Neural cell (in vitro differentiated cells): ENCODE data around the genes TGM4 and CCR3.

GRCh38 chr3:43999289-43999967, 242.3 kb upstream of the TOPAZ1 start:
- RAMPAGE, long total RNA: no peak

- RAMPAGE, long total RNA: no peak
These were observed 35.0 kb downstream of the ZNF445 start for GRCh38 chr3:44442209-44443114.

- RAMPAGE, long total RNA: no peak
These were observed 32.4 kb downstream of the ZNF445 start for GRCh38 chr3:44445055-44445495.

DNA sequence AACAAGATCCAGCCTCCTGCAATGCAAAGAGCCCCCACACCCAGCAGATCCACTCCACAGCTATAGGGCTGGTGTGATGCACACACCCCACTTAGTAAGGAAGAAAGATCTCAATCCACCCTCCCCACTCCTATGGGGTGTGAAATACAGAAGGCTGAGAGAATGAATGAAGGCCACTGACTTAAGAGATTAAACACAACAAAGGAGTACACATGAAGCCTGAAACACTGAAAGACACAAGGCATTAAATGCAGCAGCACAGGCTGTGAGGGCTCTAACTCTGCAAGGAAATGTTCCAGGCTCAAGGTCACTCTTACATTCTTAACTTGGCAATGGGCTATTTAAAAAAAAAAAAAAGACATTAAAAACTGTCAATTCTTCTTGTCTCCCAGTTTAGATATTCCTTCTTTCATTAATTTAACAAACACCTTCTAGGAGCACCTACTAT, 32.2 kb upstream of the ZNF445 start:
- RAMPAGE, long total RNA: no peak

DNA sequence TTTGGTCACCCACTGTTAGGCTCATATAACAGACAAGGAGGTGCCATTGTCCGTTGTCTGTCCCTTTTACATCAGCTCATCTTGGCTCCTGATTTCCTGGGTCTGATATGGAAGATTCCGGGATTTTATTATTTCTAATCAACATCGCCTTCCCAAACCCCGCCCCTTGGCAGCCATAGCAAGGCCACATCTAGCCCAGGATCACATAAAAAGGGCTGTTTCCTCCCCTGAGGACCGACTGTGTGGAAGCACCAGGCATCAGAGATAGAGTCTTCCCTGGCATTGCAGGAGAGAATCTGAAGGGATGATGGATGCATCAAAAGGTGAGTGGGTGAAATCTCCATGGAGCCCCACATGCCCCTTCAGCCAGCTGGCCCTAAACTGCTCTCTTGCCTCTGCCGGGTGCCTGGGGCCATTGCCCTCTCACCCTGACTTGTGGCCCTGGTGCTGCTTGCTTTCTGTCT, at the start of gene TGM4:
Gene TGM4 (plus strand): TSS at position 234 of the 464 bp plus-strand sequence.
- RAMPAGE, long total RNA: no peak

GRCh38 chr3:44885495-44885842, 11.1 kb downstream of the TGM4 start:
- RAMPAGE, long total RNA: no peak

GRCh38 chr3:44977129-44977604, 1.1 kb downstream of the EXOSC7 start:
- RAMPAGE, long total RNA: no peak

- RAMPAGE, long total RNA: no peak
These were observed 20.6 kb downstream of the EXOSC7 start for GRCh38 chr3:44996480-44997287.

DNA sequence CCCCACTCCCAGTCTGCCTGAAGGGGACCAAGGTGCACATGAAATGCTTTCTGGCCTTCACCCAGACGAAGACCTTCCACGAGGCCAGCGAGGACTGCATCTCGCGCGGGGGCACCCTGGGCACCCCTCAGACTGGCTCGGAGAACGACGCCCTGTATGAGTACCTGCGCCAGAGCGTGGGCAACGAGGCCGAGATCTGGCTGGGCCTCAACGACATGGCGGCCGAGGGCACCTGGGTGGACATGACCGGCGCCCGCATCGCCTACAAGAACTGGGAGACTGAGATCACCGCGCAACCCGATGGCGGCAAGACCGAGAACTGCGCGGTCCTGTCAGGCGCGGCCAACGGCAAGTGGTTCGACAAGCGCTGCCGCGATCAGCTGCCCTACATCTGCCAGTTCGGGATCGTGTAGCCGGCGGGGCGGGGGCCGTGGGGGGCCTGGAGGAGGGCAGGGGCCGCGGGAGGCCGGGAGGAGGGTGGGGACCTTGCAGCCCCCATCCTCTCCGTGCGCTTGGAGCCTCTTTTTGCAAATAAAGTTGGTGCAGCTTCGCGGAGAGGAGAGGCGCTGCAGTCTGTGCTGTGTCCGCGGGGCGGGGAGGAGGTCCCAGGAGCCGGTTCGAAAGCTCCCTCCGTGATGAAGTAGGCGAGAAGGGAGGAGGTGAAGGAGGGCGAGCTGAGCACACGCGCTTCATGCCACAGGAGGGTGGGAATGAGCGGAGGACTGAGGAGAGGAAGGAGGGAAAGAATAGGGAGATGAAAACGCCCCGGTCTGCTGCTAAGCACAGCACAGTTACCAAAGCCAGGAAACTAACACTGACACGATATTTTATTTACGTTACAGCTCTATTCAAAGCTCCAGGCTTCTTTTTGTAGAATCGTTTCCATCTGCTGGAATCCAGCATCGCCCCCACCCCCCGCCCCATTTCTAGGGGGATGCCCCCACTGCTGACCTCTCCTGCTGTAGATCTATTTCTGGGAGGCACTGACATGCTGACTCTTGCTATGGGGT, 9.7 kb downstream of the CLEC3B start:
- RAMPAGE, long total RNA: no peak

GRCh38 chr3:45045792-45046284, 19.7 kb downstream of the CLEC3B start:
- RAMPAGE, long total RNA: no peak

DNA sequence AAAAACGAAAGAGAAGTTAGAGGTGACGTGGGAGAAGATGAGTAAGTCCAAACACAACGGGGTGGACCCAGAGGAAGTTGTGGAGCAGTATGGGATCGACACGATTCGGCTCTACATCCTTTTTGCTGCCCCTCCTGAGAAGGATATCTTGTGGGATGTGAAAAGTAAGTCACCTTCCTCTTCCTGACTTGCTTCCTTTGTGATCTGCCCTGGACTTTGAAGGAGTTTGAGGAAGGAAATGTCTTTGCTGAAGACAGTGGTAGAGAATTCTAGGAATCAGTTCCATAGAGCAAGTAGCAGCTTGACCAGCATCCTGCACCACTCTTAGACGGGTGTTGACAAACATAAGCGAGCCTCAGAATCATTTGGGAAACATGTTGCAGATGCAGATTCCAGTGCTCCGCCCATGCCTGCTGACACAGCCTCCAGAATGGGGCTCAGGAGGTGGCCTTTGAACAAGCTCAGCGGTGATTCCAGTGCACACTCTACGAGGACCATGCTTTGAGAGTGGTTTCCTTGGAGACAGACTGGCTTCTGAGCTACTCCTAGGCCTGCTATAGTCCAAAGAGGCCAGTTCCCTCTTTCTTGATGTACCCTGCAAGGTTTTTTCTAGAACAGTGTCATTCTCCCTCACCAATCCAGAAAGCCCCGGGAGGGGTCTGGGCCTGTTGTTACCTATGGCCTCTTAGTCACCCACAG, 78.3 kb upstream of the LIMD1 start:
- RAMPAGE, long total RNA: no peak

GRCh38 chr3:45683354-45684017, 5.7 kb upstream of the SACM1L start:
- RAMPAGE, long total RNA: no peak

GRCh38 chr3:45693255-45693862, 4.2 kb downstream of the SACM1L start:
- RAMPAGE, long total RNA: no peak

- RAMPAGE, long total RNA: no peak
These were observed 27.7 kb upstream of the CXCR6 start for GRCh38 chr3:45915179-45916413.

DNA sequence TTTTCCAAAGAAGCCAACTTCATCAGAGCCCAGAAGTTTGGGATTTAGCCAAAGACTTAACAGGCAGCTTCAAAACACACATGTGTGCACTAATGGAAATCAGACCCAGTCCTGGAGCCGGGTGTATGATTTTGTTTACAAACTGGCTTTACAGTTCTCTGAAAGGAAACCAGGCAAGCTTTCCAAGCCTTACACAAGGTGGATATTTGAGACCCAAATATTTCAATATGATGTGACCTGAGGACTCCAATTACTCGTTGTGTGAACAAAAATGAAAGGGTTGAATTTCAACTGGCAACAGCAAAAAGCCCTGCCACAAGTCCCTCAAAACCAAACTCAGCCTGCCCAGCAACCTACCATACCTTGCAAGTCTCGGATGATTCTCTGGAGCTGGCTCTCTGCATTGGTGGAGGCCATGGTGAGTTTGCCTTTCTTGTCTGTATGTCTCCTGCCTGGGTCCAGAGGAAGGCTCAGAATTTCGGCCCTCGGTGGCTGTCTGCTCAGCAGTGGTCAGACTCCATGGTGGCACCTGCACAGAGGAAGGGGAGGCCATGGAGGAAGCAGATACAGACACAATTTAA, 11.0 kb downstream of the FYCO1 start:
- RAMPAGE, long total RNA: no peak

GRCh38 chr3:45988876-45989254, 6.8 kb downstream of the FYCO1 start:
- RAMPAGE, long total RNA: no peak

- RAMPAGE, long total RNA: no peak
These were observed 24.8 kb downstream of the CCR1 start for GRCh38 chr3:46183270-46183854.

- RAMPAGE, long total RNA: no peak
These were observed 1.9 kb downstream of the CCR1 start for GRCh38 chr3:46206197-46206637.

- RAMPAGE, long total RNA: no peak
These were observed 14.4 kb upstream of the CCR1 start for GRCh38 chr3:46222510-46222963.

GRCh38 chr3:46242168-46242677, at the start of gene CCR3:
CCR3 (plus strand) TSS chr3:46242460.
- RAMPAGE, long total RNA: no peak